Cardiac atrium fibroblast (primary cell): ENCODE data around the genes SCAMP3 and GON4L.

- RAMPAGE, long total RNA: no peak
These were observed 1.1 kb upstream of the ENTREP3 start for GRCh38 chr1:155256337-155256816.

- RAMPAGE, long total RNA: start-site peak on the minus strand at chr1:155262225-155262354, 842 and 196 reads in 2 replicates
These were observed at the start of gene SCAMP3 for GRCh38 chr1:155261729-155262857. Gene SCAMP3, minus strand, starts transcription at chr1:155262360.

- RAMPAGE, long total RNA: no peak
These were observed 2.0 kb upstream of the RUSC1 start for GRCh38 chr1:155318441-155319387.

GRCh38 chr1:155438151-155438998 is 117.7 kb downstream of the RUSC1 start:
- RAMPAGE, long total RNA: no peak

DNA sequence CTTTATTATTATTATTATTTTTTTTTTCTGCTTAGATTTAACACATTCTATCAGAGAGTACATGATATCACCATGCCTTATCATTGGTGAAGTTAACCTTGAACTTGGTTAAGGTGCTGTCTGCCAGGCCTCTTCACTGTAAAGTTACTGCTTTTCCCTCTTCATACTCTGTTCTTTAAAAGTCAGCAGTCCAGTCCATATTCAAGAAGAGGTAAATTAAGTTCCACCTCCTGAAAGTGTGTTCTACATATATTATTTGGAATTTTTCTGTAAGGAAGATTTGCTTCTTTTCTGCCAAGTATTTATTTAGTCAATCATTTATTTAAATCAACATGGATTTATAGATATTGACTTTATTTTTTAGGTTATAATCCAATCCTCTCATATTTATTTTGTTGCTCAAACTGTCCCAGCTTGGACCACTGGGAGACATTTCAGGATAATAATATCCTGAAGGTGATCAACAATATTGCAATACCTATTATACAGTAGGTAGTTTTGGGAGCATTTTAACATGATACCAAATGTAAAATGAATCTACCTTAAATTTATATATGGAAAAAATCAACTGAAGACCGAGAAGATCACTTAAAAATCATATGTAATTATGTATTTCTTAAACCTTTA is 94.3 kb downstream of the ASH1L start:
- RAMPAGE, long total RNA: no peak

- RAMPAGE, long total RNA: no peak
These were observed 850 bp downstream of the ASH1L start for GRCh38 chr1:155561815-155562090.

GRCh38 chr1:155562091-155562248 is 633 bp downstream of the ASH1L start:
- RAMPAGE, long total RNA: no peak

GRCh38 chr1:155650567-155651035 is 38.0 kb downstream of the YY1AP1 start:
- RAMPAGE, long total RNA: no peak

- RAMPAGE, long total RNA: no peak
These were observed 313 bp downstream of the DAP3 start for GRCh38 chr1:155689227-155689580.

DNA sequence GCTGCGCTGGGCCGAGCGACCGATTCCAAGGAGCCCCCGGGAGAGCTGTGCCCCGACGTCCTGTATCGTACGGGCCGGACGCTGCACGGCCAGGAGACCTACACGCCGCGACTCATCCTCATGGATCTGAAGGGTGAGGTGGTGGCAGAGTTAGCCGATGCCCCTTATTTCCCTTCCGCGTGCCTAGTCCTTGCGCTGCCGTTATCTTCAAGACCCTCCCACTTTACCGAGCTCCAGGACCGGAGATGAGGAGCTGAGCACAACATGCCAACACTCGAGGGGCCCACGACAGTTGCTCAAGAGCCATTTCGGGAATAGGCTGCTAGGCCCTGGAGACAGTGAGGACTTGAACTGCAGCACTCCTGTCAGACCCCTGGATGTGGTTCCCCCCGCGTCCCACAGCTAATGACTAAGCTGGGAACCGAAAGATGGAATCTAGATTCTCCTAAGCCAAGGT is 57.1 kb downstream of the DAP3 start:
- RAMPAGE, long total RNA: no peak

DNA sequence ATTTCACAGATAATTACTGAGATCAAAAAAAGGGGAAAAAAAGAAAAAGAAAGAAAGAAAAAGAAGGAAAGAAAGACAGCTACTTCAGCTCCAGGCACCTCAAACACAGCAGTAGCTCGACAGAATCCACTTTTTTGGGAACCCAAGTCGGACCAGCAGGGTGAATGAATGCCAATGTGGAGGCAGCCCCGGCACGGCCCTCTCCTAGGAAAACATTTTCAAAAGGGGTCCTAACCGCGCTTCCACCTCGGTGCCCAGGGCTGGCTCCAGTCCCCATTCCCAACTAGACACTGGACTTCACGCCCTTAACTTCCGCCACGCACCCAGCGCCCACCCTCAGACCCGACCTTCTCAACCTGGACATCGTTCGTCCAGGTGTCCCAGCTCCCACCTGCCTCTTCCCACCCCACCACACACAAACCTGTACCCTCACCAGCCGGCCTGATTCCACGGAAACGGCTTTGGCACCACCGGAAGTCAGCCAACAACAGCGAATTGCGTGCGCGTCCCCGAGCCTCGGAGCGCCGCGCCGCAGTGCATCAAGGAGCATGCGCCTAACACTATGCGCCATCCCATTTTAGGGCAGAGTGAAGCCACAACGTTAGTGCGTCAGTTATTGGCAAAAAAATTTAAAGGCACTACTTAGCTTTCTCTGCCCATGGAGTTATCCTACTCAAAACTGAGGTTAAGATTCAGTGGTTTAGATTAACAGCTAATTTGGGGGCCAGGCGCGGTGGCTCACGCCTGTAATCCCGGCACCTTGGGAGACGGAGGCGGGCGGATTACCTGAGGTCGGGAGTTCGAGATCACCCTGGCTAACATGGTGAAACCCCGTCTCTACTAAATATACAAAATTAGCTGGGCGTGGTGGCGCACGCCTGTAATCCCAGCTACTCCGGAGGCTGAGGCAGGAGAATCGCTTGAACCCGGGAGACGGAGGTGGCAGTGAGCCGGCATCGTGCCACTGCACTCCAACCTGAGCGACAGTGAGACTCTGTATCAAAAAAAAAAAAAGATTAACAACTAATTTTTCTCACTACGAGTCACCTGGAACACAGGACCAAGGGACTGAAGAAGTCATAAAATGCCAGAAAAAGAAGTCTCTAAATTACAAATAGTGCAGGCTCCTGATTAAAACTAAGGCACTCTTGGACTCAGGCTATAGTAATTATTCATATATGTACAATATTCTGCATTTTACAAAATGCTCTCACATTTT is at the start of gene GON4L:
Gene GON4L, minus strand, starts transcription at position 489 of the 1,219 bp plus-strand sequence.
- RAMPAGE, long total RNA: no peak

DNA sequence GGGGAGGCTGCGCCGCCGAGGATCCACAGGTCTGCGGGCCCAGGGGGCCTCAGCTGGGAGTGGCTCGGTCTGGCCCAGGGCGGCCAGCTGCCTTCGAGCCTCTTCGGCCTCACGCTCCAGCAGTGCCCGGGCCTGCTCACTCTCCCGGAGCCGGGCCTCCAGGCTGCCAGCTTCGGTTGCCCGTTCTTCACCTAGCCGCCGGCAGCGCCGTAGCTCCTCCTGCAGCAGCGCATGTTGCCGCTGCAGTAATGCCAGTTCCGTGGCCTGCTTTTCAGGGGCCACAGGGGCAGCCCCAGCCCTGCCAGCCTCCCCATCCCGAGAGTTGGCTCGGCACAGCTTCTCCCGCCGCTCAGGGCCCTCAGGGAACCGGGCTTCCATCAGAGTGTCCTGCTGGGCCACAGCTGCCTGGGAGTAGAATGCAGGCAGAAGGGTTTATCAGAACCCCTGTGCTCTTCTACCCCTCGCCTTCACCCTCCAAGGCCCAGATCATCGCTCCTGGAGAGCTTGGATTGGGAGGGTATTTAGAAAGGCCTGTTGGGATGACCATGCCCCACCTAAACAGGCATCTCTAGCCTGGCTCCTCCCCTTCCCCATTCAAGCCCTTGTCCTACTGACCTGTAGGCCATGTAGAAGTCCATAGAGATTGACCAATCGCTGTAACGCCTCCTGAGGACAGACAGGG is 9.6 kb downstream of the RXFP4 start:
- RAMPAGE, long total RNA: no peak

DNA sequence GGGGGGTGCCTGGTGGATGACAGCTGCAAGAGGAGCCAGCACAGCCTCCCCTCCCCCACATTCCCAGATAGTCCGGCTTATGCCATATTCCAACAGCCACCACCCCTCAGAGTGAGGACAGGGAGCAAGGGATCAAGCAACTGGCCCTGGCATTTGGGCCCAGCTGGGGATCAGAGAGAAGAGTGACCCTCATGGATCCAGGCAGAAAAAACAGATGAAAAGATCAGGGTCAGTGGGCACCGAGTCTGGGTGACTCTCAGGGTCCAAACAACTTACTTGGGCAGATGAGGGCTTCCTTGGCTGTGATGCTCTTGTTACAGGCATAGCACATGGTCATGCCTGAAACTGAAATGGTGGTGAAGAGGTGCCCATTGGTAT is 9.5 kb downstream of the ARHGEF2 start:
- RAMPAGE, long total RNA: no peak

DNA sequence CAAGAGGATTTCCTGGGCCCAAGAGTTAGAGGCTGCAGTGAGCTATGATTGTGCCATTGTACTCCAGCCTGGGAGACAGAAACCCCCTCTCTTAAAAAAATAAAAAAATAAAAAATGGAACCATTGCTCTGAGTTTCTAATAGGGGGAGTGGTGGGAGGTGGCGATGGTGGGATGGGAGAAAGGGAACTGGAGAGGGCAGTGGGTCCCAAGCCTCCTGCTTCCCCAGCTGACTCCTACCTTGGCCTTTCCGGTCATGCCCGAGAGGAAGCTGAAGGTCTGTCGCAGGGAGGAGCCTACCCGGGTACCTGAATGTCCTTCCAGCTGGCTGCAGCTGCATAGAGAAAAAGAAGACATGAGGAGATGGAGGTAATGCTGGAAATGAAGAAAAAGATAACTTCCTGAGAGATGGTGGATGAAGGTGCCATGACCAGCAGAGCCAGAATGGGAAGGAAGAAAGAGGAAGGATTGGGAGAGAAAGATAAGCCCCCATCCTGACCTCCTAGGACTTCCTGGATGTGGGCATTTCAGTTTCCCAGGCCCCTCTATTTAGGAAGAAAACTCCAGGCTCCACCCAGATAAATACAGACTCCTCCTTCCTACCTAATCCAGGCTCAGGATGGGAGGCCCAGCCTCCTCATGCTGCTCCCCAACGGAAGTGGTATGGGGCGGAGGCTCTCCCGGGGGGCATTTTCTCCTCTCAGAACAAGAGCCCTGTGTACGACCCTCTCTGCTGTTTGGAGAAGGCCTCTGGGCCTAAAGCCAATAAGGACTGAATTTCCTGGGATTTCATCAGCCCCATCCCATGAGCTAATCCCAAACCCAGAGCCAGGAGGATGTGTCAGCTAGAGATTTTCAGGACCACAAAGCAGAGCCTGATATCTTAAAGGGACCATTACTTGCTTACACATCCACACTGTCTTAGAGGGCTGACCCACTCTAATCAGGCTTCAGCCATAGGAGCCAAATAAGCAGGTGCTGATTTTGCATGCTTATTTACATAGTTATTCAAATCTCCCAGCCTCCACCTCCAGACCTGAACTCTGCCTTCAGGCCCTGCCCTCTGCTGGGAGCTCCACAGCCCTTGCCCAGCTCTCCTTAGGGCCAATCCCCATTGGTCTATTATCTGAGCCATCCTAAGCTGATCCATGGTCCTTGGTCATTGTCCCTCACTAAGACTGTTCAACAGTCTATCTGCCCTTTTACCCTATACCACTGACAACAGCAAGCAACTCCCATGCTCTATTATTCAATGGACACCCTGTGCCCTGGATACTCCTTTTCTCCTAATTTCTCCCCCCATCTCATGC is 5.0 kb upstream of the ARHGEF2 start:
- RAMPAGE, long total RNA: no peak

DNA sequence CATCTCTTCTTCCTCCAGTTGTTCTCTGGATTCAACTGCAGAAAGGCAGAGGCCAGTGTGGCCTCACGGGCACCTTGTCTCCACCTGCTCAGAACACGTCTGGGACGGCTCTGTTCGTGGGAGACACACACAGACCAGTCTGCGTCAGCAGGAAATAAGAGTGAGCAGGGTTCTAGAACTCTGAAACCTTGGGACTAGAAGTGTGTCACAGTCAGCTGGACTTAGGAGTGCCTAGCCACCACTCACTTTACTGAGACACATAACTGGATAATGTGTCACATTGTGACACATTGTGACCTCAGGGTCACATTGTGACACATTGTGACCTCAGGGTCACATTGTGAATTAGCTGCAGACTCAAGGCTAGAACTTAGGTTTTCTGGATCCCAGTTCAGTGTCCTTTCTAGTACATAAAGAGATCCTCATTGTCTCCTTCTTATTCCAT is 12.7 kb upstream of the ARHGEF2 start:
- RAMPAGE, long total RNA: no peak

- RAMPAGE, long total RNA: no peak
These were observed 447 bp upstream of the UBQLN4 start for GRCh38 chr1:156054008-156054481.

GRCh38 chr1:156075592-156076321 is 6.5 kb downstream of the MEX3A start:
- RAMPAGE, long total RNA: no peak

DNA sequence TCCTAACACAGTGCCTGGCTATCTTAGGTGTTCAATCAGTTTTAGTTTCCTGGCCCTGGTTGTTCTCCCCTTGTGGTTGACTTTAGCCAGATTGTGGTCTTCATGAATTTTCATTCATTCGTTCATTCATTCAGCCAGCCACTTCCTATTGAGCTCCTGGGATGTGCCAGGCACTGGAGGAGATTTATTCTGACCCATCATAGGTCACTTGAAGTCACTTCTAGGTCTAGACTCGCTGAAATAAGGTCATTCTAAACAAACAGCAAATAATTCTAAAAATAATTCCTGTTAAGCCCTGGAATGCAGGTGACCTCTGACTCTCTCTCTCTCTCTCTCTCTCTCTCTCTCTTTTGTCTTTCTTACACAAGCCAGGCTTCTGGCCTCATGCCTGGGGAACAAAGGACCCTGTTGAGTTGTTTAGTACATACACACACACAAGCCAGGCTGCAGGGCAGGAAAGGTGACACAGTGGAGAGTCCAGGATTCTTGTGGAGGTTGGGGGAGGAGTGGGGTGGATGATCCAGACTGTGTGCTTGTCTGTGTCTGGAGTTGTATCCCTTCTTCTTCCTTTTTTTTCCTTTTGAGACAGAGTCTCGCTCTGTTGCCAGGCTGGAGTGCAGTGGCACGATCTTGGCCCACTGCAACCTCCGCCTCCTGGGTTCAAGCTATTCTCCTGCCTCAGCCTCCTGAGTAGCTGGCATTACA is 4.0 kb upstream of the MEX3A start:
- RAMPAGE, long total RNA: no peak

GRCh38 chr1:156097581-156098202 is 15.4 kb upstream of the MEX3A start:
- RAMPAGE, long total RNA: no peak

DNA sequence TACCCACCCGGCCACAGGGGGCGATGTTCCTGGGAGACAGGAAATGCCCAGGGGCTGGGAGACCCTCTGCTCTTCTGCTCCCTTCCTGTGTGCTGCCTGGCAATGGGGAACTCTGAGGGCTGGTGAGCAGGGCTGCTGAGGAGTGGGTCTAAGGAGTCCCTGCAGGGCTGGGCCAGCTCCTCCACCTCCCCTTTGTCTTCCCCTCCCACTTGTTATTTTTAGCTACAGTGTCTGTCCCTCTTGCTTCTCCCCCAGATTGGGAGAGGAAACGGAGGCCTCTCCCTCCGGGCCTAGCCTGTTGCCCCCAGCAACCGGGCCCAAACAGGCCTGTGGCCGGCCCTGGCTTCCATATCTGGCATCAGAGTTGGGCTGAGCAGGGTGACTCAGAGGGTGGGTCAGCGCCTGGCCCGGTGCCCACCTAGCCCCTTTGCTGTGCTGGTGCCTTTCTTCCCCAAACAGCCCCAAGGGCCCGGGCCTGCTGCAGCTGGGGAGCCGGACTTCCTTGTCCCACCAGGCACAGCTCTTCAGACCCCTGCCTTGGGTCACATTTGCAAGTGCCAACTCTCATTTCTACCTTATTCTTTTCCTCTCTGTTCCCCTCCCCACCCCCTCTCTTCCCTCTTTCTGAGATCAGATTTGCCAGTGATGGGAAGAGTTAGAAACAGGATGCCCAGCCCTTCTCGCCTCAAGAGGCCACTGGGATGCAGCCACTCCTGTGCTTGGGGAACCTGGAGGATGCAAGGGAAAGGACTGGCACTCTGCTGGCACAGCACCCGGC is 11.8 kb downstream of the LMNA start:
- RAMPAGE, long total RNA: no peak